Gastrocnemius medialis (tissue), 3 donors: ENCODE measurements around a stretch of chr12.

DNA sequence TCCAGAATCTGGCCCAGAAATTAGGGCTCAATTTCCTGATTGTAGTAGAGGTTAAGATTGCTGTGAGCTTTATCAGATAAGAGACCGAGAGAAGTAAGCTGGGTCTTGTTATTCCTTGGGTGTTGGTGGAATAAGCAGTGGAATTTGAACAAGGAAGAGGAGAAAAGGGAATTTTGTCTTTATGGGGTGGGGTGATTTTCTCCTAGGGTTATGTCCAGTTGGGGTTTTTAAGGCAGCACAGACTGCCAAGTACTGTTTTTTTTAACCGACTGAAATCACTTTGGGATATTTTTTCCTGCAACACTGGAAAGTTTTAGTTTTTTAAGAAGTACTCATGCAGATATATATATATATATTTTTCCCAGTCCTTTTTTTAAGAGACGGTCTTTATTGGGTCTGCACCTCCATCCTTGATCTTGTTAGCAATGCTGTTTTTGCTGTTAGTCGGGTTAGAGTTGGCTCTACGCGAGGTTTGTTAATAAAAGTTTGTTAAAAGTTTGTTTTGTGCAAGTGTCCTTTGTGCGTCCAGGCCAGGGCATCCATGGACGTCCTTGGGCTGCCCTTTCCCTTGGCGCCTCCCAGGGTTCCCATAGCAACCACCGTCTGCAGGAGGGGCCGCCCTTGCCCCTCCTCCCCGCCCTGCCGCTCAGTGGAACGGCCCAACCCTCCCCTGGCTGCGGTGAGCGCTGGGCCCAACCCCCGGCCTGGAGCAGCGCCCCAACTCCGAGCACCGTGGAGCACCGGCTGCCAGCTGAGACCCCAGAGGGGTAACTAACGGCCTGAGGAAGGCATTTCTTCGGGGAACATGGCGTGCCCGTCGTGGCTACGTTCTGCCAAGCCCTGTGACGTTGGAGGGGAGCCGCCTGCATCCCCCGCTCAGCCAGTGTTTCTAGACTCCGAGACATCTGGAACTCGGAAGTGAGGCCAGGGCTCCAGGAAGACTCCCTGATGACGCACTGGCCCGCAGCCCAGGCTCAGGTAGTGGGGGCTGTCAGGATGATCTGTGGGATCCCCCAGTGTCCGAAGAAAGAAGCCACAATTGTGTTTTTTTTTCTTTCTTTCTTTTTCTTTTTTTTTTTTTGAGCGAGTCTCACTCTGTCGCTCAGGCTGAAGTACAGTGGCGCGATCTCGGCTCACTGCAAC lies 5.5 kb upstream of the ACACB start:
- PRO-cap: bidirectional peak, plus-strand start at position 708 of the sequence, minus-strand start at position 565 of the sequence; bidirectional peak, plus-strand start at position 977 of the sequence, minus-strand start at position 773 of the sequence
- RAMPAGE, long total RNA, 3 experiments: no peak in any of the 3 experiments

DNA sequence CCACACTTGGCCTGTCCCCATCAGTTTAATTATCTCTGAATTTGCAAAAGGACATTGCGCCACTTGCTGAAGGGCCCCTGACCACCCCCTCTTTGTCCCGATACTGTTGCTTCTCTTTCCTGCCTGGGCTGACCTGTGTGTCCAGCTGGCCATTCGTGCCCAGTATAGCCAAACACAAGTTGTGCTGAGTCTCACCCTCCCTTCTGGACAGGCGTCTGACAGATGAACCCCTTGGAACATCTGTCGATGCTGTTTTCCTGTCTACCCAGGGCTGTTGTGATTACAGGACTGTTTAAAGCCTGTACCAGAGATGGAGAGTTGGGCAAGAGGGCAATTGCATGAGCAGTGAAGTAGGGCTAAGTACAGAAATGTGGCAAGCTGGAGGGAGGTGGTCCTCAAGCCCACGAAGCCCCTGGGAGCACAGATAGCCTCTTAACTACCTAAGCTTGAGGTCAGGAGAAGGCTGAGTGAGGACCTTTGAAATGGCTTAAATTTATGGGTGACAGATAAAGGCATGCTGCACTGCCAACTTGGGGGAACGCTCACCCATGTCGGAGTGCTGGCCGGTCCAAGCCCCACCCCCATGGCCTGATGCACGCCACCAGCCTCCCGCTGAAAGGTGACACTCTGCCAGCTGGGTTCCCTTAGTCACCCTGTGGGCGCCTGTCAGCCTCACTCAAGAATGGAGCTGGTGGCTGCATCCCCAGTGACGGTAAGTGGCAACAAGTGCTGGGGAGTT lies 14.5 kb downstream of the ACACB start:
- PRO-cap: bidirectional peak, plus-strand start at position 321 of the sequence, minus-strand start at position 166 of the sequence; bidirectional peak, plus-strand start at position 675 of the sequence, minus-strand start at position 570 of the sequence
- RAMPAGE, long total RNA, 3 experiments: start-site peak on the plus strand in 3 of 3 experiments, centred at positions 650 to 652 of the sequence, 3,912 to 5,876 reads per replicate

DNA sequence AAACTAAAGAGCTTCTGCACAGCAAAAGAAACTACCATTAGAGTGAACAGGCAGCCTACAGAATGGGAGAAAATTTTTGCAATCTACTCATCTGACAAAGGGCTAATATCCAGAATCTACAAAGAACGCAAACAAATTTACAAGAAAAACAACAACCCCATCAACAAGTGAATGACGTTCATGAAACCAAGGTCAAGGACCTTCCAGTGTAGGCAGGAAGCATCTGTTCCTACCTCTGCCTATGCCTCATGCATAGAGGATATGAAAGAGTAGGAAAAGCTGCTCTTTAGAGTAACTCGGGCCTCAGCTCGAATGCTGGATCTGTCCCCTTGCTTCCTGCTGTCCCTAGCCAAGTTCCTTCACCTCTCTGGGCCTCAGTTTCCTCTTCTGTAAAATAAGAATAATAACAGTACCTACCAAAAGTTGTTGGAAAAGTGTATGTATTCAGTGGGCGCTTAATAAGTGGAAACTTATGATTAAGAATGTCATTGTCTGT lies 65.0 kb downstream of the FOXN4 start:
- PRO-cap: no peak
- RAMPAGE, long total RNA, 3 experiments: no peak in any of the 3 experiments

DNA sequence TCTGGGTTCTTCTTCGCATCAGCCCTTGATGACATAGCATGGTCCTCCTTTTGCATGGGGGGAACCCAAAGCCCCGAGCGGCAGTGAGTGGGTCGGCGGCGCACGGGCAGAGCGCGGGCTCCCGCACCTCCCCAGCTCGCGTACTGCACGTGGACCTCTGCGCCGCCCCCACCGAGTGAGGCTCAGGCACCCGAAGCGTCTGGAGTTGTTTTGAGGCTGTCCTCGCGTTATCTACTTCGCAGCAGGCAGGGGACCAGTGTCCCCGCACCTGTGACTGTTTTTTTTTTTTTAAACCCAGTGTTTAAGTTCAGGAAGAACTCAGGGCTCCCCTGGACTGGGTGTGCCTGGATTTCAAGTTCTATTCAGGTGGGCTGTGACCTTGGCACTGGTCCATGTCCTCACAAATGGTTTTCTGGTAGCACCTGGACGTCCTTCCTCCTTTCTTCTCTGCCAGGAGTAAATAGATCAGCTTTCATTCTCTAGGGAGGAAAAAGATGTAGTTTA lies 1.3 kb upstream of the FOXN4 start:
- PRO-cap: no peak
- RAMPAGE, long total RNA, 3 experiments: no peak in any of the 3 experiments

DNA sequence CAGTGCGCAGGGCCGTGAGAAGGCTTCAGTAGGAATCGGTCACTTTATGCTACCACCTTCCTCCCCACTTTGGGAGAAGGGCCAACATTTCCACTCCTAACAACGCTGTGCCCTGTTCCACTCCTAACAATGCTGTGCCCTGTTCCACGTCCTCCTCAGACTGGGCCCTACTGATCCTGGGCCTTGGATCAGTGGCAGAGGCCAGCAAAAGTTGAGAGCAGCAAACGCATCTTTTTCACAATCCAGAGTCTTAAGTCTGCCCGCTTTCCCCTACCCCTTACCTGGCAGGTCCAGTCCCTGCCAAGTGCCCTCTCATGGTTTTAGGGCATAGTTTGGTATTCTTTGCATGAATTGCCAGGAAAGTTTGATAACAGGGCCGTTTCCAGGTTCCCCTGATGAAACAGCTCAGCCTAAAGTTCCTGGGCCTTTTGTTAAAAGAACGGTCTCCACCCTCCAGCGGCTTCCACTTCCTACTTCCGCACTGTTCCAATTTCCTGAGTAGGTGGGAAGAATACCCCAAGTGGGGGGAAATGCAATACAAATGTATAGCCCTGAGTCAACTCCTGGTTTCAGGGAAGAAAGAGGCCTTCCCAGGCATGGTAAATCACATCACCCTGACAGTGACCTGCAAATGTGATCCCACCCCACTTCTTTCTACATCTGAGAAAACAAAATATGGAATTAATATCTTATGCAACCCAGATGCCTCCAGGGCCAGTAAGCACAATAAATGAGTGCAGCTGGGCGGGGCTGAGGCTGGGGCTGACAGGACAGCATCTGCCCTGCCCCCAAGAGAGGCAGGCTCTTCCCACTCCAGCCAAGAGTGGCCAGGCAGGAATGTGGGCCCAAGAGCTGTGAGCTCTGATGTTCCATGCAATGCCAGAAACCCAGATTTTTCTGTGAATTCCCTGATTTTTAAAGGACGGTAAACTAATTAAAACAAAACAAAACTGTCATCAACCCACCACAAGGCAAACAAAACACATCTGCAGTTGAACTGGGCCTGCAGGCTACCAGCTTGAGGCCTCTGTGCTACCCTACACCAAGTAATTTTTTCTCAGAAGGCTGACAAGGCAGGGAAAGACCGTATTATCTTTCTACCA lies 14.9 kb downstream of the KCTD10 start:
- PRO-cap: bidirectional peak, plus-strand start at position 811 of the sequence, minus-strand start at position 662 of the sequence
- RAMPAGE, long total RNA, 3 experiments: no peak in any of the 3 experiments

DNA sequence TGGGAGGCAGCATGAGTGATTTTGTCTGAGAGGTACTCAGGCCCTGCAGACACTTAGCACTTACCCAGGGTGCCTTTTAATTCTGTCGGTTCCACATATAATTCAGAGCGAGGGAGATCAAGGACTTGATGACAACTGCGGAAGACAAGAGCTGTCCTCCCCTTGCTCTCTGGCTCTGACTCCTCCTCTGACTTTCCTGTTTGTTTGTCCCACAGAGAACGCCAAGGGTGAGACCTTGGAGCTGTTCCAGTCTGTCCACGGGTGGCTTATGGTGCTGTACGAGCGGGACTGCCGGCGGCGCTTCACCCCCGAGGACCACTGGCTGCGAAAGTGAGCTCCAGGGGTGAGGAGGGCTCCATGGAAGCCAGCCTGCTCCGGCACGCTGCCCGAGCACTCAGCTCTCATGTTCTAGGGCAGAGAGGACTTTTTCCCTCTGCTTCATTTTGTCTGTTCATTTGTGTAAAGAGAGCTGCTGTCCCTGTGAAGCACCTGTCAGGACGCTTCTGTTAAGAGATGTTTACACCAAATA lies 32.8 kb downstream of the UBE3B start:
- PRO-cap: no peak
- RAMPAGE, long total RNA, 3 experiments: no peak in any of the 3 experiments

DNA sequence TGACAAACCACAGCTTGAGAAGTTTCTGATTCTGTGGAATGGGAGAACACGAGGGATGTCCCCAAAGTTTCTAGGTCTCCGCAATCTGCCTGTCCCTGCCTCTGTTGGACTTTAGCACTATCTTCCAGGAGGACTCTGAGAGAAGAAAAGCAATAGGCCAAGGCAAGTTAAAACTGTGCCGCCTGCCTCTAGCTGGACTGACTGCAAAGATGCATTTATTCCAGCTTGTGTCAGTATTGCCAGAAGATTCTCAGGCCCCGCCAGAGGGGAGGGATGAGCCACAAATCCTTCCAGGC lies 19.9 kb downstream of the MMAB start:
- PRO-cap: no peak
- RAMPAGE, long total RNA, 3 experiments: no peak in any of the 3 experiments

GRCh38 chr12:109574757-109575072 lies 1.1 kb downstream of the MVK start:
- PRO-cap: no peak
- RAMPAGE, long total RNA, 3 experiments: no peak in any of the 3 experiments

GRCh38 chr12:109736477-109736928 lies 22.9 kb downstream of the FAM222A start:
- PRO-cap: no peak
- RAMPAGE, long total RNA, 3 experiments: no peak in any of the 3 experiments

GRCh38 chr12:109754024-109754272 lies 40.3 kb downstream of the FAM222A start:
- PRO-cap: no peak
- RAMPAGE, long total RNA, 3 experiments: no peak in any of the 3 experiments

DNA sequence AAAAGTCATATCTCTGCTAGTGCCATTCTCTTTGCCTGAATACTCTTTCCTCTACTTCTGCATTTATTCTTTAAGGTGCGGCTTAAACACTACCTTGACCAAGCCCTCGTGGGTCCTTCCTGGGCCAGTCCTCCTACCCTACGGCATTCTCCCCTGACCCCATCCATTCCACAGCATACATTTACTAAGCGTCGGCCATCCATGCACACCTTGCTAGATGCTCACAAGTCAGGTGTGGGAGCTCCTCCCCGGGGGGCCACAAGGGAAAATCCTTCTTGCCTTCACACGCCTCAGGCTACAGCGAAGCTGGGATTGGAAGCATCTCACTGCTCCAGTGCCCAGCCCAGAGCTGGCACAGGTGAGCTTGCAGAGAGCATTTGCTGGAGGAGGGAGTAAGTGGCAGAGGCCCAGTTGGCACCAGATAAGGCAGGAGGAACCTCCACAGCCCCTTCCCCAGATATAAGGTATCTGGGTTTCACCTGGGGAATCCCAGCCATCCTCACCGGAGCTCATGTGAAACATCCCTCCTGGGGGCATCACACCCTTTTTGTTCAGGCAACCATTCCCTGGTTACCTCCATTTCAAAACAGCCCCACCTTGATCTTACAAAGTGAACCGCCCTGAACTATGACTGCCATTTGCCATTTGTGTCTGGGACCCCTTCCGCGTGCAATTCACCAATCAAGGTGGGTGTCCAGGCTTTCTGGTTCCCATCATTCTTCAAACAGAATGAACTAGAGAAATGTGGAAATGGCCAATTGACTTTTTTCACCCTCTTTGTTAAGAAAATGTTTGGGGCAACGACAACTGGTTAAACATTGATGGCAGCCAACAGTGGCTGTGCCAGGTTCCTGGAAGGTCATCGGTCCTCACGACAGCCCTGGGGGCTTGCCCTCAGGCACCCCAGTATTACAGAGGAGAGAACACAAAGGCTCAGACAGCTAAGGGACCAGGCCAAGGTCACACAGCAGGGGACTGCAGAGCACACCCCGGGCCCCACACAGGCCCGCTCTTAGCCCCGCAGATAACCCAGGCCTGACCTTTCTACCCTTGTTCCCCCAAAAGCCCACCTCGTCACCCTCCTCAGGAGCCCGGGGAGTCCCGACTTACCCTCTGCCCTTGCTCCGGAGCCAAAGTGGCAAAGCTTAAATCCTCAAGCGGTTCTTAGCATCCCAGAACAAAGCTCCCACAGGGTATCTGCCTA lies 1.6 kb downstream of the TRPV4 start:
- PRO-cap: no peak
- RAMPAGE, long total RNA, 3 experiments: no peak in any of the 3 experiments

- PRO-cap: no peak
- RAMPAGE, long total RNA, 3 experiments: no peak in any of the 3 experiments
Observed at GRCh38 chr12:109857497-109857934, 22.8 kb downstream of the GLTP start.

- PRO-cap: no peak
- RAMPAGE, long total RNA, 3 experiments: no peak in any of the 3 experiments
Observed at GRCh38 chr12:109983271-109984145, 12.7 kb downstream of the GIT2 start.

GRCh38 chr12:110060167-110060781 lies 12.0 kb upstream of the C12orf76 start:
- PRO-cap: no peak
- RAMPAGE, long total RNA, 3 experiments: no peak in any of the 3 experiments

DNA sequence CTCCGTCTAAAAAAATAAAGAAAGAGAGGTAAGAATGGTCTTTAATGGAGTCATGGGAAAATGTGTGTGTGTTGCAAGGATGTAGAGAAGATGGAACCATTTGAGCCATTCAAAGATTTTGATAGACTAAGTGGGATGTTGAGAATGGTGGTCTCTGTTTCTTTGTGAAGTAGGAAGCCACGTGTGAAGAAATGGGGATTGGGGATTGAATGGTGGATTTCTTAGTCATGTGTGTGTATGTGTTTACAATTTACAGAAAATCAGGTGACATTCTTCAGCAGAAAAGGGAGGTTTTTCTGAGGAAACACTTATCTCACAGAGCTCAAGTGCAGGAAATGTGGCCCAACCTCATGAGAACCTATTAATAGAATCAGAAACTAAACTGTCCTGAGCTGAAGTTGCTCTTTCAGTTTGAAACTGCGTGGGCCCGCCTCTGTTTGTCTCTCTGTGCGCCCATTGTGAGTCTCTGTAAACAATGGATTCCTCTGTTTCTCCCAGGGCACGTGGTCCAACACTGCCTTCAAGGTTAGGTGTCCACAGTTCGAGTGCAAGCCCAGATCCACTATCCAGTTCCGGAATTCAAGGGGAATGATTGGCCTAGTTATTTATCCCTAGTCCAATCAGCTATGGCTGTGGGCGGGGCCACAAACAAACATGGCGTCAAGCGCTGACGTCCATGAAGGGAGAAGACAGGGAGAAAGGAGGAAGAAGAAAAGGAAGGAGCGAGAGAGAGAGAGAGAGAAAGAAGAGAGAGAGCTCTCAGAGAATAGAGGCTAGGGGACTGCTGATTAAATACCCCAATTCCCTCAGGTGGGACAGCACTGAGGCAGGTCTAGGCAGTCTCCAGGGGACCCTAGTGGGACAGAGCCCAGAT lies 31.2 kb upstream of the C12orf76 start:
- PRO-cap: no peak
- RAMPAGE, long total RNA, 3 experiments: no peak in any of the 3 experiments

DNA sequence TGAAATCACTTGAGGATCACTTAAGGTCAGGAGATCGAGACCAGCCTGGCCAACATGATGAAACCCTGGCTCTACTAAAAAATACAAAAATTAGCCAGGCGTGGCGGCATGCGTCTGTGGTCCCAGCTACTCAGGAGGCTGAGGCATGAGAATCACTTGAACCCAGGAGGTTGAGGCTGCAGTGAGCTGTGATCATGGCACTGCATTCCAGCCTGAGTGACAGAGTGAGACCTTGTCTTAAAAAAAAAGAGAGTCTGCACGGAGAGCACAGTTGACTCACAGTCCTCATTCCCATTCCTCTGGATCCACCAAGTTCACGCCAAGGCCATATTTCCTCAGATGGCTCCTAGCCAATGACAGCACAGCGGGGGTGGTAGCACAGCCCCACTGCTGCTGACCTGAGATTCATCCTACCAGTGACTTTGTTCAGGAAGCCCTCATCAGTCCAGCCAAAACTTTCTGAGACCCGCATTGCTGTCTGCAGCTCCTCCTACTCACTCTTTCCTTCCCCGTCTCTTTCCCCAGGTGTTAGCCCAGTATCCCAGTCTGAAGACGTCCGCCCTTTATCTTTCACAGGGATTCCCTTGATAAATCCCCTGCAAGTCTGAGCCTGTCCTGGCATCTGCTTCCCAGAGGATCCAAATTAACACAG lies 16.4 kb upstream of the IFT81 start:
- PRO-cap: no peak
- RAMPAGE, long total RNA, 3 experiments: no peak in any of the 3 experiments

DNA sequence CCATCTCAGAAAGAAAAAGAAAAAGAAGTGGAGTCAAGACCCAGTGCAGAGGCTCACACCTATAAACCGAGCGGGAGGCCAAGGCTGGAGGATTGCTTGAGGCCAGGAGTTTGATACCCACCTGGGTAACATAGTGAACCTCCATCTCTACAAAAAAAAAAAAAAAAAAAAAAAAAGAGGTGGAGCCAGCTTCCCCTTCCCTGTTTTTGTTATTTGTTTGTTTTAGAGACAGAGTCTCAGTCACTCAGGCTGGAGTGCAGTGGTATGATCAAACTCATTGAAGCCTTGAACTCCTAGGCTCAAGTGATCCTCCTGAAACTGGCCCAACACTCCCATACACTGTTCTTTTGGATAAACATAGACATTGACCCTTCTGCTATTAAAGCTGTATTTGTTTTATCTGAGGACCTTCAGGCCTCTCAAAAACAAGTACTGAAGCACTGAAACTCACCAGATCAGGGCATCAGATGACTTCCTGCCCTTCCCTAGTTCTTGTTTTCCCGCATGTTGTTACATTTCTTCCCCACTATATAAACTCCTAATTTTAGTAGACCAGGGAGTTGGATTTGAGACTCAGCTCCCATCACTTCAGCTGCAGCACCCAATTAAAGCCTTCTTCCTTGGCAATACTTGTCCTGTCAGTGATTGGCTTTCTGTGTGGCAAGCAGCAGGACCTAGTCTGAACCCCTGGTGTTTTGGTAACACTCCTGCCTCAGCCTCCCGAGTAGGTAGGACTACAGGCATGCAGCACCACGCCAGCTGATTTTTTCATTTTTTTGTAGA lies 12.7 kb upstream of the IFT81 start:
- PRO-cap: no peak
- RAMPAGE, long total RNA, 3 experiments: no peak in any of the 3 experiments

- PRO-cap: no peak
- RAMPAGE, long total RNA, 3 experiments: no peak in any of the 3 experiments
Observed at GRCh38 chr12:110248063-110248511, 33.0 kb upstream of the ATP2A2 start.

DNA sequence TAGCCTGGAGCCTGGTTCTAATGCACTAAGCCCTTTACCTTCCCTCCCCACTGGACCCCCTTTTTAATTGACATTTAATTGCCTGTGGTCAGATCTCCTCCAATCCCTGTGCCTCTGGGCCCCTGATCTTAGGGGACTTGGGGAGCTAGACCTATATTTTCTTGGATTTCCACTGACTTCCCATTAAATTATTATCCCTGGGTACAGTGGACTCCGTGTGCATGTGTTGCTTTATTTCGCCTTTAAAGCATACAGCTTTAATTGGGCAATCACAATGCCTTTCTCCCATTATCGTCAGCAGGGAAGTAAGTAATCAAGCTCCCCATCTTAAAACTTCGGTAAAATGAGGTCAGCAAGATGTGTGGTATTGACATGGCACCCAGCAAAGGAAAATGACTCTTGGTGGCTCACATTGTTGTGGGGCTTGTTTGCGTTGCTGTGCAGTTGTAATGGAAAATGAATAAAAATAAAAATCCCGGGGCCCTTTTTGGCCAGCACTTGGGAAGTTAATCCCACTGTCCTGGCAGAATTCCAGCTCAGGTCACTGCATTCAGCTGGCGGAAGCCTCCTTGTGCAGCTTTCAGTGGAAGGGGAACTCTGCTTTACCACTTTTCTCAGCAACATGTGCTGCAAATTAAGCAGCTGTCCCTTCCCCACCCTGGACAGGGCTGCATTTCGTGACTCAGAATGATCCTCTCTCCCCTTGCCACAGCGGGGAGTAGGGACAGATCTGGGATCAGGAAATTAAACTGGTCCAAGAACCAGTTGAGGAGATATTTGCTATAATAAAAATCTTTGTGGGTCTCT lies 14.0 kb upstream of the ATP2A2 start:
- PRO-cap: bidirectional peak, plus-strand start at position 700 of the sequence, minus-strand start at position 636 of the sequence
- RAMPAGE, long total RNA, 3 experiments: no peak in any of the 3 experiments

- PRO-cap: unidirectional peak, minus-strand start at chr12:110270353; bidirectional peak, plus-strand start at chr12:110270758, minus-strand start at chr12:110270652
- RAMPAGE, long total RNA, 3 experiments: no peak in any of the 3 experiments
Observed at GRCh38 chr12:110270259-110271154, 10.5 kb upstream of the ATP2A2 start.